Gallbladder (tissue), 1 donor: ENCODE measurements around a stretch of chr14.

DNA sequence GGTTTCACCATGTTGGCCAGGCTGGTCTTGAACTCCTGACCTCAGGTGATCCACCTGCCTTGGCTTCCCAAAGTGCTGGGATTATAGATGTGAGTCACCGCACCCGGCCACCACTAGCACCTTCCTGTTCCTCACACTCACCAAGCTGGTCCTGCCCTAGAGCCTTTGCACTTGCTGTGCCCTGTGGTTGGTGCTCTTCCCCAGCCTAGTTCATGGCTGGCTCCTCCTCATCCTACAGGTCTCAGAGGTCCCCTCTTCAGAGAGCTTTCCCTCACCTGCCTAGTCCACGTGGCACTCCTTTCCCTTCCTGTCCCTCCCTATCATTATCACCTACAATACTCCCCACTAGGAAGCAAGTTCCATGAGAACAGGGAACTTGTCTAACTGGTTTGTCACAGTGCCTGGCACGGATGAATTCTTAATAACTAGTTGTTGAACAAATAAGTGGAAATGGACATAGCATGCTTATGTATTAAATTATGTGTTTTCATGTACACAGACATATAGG, 24.0 kb upstream of the TMED10 start:
- PRO-cap: bidirectional peak, plus-strand start at position 364 of the sequence, minus-strand start at position 243 of the sequence

- PRO-cap: bidirectional peak, plus-strand start at chr14:75277285, minus-strand start at chr14:75276996
Observed at GRCh38 chr14:75276662-75277182, 1.9 kb upstream of the FOS start.

GRCh38 chr14:75315130-75315540, 36.5 kb downstream of the FOS start:
- PRO-cap: unidirectional peak, plus-strand start at chr14:75315315

DNA sequence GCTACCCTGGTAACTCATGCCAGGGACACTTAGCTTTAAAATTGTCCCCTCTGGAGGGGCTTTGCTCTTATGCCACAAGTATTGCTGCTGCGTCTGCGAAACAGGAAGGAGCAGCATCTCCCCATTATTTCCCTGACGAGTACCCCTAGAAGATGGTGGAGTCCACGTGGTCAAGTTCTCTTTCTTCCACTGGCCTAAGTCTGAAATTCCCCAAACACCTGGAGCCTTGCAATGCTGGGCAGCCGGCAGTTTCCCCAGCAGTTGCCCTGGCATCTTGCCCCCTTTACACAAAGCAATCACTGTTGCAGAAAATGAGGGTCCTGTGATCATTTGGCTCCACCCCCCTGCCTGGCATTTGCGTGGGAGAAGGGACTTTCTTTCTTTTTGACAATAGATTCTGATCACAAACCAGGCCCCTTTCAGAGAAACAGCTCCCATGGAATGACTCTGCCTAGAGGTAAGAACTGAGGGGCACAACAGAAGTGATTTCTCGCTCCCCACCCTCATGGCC, 56.9 kb downstream of the FOS start:
- PRO-cap: no peak

GRCh38 chr14:75339010-75339610, 60.5 kb downstream of the FOS start:
- PRO-cap: no peak

GRCh38 chr14:75515005-75515625, 7.2 kb upstream of the BATF start:
- PRO-cap: unidirectional peak, minus-strand start at chr14:75515486

GRCh38 chr14:75522943-75523469, 737 bp downstream of the BATF start:
- PRO-cap: bidirectional peak, plus-strand start at chr14:75523240, minus-strand start at chr14:75523099

- PRO-cap: no peak
Observed at GRCh38 chr14:75646750-75647234, 13.9 kb downstream of the ERG28 start.

DNA sequence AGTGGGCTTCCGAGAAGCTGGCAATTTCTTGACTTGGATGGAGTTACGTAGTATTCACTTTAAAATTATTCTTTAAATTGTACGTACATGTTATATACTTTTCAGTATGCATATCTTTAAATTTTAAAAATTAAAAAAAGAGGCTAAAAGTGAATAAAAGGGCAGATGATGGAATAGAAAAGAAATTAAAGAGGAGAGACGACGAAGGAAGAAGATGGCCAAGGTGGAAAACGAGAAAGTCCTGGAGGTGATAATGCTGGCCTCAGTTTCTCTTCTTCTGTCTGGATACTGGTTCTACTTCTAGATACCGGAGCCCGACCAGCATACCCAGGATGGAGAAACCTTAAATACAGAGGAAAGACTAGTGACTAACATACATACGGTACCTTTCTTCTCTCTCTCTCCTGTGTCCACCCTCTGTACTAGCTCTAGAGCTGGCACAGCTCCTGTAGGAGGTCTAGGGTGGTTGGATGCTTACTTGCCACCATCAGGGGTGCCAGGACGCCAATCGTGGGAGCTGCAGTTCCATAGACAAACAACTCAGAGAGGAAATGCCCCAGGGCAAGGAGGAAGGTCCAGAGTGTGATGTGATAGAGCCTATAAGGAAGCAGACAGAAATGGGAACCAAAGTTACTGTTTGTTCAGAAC, 9.3 kb downstream of the ERG28 start:
- PRO-cap: no peak

DNA sequence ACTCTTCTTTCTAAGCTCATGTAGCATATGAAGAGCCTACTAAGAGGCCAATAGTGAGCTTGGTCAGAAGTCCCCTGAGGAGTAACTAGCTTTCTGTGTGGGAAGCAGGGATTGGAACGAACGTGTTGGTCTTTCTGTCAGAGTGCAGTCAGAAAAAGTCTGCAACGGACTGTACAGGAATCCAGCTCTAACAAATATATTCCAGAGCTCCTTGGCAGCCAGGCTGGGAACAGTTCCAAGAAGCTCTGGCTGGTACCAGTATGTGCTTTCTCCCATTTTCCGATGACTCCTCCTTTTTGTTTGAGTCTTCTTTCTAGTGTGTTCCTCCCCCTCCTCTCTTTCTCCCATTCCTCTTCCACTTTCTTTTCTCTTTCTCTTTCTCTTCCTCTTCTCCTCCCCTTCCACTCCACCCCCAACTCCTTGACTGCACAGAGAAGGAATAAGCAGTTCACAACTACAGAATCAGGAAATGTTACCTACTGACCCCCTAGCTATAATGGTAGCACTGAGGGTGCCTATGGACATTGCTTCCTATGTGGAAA, 59.8 kb downstream of the TTLL5 start:
- PRO-cap: no peak

DNA sequence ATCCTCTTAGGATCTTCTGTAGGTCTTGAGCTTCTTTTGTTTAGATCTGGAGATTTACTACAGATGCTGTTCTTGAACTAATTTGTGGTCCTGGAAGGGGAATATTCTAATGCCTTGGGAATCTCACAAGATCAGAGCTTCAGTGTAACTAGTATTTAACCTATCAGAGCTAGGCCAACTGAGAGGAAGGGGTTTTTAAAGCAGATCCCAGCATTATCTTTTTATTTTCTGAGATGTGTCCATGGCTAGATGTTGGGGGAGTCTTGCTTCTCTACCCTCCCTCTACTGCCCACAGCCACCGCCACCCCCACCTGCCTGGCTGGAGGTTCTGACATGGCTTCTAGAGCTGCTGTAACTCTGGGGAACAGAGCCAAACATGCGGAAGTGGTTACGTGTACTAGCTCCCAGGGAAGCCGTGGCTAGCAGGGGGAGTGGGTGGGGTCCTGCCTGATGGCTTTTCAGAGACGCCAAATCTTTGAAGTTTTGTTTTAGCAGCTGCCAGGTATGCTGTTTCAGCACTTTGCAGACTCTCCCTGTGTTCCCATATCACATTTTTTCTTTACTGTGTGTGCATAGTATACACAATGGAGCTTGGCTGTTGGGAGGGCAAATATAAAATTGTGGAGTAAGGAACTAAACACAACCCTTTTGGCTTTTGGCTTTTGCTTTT, 150.4 kb downstream of the TGFB3 start:
- PRO-cap: no peak

GRCh38 chr14:75991548-75992361, 6.2 kb downstream of the IFT43 start:
- PRO-cap: no peak

DNA sequence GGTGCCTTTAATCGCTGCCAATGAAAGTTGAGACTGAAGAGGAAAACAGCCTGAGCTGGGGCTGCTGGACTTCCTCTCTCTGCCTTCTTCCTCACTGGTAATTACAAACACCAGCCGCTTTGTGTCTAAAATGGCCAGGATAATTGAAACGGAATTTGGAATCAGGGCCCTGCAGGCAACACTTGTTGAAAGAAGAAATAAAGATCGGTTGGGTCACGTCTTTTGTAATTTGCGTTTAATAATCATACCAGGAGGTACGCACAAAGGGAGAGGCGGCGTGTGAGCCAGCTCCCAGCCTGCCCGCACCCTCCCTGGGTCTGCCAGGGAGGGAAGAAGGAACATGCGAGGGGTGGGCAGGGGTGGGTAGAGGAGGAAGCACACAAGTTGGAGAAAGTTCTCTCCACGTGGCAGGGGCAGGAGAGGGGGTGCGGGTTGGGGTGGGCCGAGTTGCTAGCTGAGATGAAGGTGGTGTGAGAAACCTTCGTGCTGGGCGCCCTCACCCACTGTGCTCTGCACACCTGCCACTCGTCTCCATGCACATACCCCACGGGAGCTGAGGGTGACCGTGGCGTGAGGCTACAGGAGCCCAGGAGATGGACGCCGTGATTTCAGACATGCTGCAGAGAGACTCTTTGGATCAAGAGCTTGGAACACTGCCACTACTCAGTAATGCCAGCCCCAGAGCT, 51.2 kb upstream of the GPATCH2L start:
- PRO-cap: no peak

GRCh38 chr14:76762265-76763026, 1.2 kb downstream of the VASH1 start:
- PRO-cap: bidirectional peak, plus-strand start at chr14:76762956, minus-strand start at chr14:76762899

- PRO-cap: bidirectional peak, plus-strand start at chr14:76918430, minus-strand start at chr14:76918249
Observed at GRCh38 chr14:76917456-76918780, 91.7 kb downstream of the LRRC74A start.

- PRO-cap: bidirectional peak, plus-strand start at chr14:76953581, minus-strand start at chr14:76953632; bidirectional peak, plus-strand start at chr14:76953860, minus-strand start at chr14:76953775
Observed at GRCh38 chr14:76953235-76953992, 75.1 kb downstream of the IRF2BPL start.

DNA sequence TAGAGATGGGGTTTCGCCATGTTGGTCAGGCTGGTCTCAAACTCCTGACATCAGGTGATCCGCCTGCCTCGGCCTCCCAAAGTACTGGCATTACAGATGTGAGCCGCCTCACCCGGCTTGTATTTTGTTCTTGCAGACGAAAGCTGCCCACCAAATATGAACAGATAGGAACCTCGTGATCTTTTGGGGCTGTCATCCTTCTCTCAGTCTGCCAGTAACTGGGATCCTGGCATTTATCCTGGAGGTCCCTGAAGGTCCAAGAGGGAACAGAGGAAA, 68.6 kb downstream of the IRF2BPL start:
- PRO-cap: no peak

DNA sequence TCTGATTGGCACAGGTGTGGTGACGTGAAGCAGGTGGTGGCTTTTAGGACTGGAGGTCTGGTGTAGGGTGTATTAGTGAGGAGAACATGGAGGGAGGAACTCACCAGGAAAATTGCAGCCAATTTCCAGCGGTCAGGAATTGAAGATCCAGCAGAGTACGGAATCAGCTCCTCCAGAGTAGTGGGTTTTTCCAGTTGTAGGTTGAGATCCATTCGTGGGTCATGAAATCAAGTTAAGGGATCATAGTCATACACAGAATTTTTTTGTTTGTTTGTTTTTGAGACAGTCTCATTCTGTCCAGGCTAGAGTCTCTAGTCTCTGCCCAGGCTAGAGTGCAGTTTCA, 68.3 kb downstream of the IRF2BPL start:
- PRO-cap: no peak

- PRO-cap: no peak
Observed at GRCh38 chr14:76968615-76969159, 59.8 kb downstream of the IRF2BPL start.

GRCh38 chr14:77023040-77023364, 5.5 kb downstream of the IRF2BPL start:
- PRO-cap: unidirectional peak, plus-strand start at chr14:77023229